Foreskin fibroblast (primary cell): ENCODE measurements around the genes REN and PPP1R15B.

- RRBS = 43% methylated on average over 4 of the region's 8 CpGs
Observed at GRCh38 chr1:203625464-203626279, 960 bp upstream of the ATP2B4 start.

DNA sequence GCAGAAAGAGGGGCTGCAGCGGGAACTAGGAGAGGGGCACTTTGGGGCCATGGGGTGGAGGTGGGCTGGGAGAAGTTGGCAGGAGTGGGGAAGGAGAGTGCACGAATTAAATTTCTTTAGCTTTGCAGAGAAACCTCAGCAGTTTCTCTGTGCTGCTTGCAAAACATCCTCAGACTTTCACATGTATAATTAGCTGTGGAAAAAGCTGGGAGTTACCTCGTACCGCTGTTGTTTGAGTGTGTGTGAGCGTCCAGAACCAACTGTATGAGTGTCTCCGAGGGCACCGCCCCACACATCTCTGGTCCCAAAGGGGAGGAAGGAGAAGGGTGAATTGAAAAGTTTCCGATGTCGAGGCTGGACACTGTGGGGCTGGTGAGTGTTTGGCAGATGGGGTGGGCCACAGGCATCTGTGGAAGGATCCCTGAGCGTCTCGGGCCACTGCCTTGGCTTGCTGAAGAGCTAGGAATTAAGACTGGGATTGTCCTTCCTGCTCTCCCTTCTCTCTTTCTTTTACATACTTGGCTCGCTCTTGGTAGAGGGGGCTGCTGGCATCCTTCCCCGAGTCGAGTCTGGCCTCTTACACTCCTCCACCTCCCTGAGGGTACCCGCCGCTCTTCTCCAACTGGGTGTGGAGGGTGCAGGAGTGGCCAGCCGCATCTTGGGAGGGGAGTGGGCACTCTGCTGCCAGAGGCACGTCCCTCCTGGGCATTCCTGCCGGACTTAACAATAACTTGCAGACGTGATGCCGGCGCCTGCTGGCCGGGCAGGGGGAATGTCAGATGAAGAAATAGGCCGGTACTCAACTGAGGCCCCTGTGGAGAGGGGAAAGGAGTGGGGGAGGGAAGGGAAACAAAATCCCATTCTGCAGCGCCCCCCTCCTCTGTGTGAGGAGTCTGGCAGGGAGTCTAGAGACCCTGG lies 1.3 kb downstream of the ATP2B4 start:
- RRBS = no CpG with 5 or more reads among the region's 25 CpGs

- RRBS = no CpG with 5 or more reads among the region's 1 CpG
Observed at GRCh38 chr1:203645021-203645490, 18.4 kb downstream of the ATP2B4 start.

DNA sequence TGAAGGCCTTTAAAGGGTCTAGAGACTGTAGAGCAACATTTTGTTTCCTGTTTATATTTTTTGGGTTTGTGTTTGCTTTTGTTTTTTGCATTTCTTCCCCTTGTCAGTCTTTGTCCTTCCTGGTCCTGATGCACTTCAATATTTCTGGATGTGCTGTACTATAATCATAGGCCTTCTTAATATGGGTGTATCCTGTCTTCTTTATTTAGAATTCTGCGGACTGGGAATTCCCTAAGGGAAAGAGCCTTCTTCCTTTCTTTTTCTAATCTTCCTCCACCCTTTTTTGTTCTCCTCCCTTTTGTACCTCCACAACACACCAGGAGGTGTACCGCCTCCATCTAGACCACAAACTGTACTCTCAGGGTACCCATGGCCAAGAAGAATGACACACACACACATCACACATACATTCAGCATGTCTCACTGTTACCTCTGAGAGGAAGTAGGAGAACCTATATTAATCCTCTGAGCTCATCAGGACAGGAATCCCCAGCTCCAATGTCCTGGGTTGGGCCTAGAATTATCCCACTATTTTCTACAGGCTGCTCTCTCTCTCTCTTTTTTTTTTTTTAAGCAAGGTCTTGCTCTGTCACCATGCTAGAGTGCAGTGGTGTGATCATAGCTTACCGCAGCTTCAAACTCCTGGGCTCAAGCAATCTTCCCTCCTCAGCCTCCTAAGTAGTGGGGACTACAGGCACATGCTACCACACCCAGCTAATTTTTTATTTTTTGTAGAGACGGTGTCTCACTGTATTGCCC lies 36.6 kb downstream of the ATP2B4 start:
- RRBS = no CpG with 5 or more reads among the region's 4 CpGs

DNA sequence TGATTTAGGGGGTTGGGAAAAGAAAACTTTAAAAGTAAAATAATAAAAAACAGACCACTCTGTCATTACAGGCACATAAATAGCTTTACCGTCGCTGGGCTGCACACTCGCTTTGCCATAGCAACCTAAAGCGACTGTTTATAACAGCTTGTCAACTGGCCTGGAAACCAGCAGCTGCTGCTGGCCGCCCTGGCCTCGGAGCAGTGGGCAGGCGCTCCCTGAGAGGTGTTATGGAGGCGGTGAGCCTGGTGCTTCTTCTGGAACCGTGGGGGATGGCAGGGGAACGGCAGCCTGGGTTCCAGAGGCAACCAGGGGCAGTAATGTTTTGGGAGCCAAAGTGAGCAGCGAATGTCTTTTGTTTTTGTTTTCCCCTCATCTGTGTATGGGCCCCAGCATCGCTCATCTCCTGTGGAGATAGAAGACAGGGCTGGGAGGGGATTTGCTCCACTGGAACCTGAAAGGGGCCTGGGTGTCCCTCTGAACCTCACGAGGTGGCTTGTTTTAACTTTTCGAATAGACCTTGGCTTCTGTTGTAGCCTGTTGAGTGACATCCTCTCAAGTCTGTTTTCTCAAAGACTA lies 45.8 kb downstream of the ATP2B4 start:
- RRBS = no CpG with 5 or more reads among the region's 14 CpGs

DNA sequence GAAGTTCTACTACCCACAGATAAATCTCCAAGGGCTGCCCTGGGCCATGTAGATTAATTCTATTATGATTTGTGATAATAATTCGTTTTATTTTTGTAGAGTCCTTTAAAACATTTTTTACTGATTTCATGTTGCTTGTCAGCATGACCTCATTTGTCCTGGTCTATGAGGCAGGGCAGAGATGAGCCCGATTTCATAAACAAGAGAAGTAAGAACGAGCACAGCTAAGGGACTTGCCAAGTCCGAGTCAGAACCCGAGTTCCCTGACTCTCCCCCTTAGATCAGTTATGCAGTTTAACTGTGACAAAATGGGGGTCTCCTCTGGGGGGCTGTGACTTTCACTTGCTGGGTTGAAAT lies 31.1 kb upstream of the SOX13 start:
- RRBS = no CpG with 5 or more reads among the region's 5 CpGs

GRCh38 chr1:204102026-204102707 lies 29.3 kb downstream of the SOX13 start:
- RRBS = no CpG with 5 or more reads among the region's 15 CpGs

- RRBS = no CpG with 5 or more reads among the region's 8 CpGs
Observed at GRCh38 chr1:204126830-204127468, 24.9 kb downstream of the ETNK2 start.

DNA sequence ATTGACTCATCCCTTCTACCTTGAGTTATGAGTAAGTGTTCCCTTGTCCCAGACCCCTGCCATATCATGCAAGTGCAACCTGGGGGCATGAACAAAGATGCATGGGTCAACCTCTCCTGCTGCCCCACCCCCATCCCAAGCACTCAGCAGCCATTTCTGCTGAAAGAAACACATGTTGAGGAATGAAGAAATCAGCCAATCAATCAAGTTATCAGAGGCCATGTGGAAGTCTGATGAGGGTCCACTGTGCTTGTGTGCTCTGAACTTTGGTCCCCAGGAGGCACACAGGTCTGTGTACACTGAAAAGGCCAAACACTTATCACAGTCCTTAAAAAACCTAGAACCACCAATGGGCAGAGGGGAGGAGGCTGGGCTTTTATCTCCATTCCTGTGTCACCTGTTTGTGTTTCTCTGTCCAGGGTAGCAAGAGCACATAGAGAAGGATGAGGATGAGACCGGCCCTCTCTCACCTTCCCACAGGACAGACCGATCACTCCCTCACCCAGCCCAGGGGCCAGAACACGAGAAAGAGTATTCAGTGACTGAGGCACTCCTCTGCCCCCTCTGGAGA lies 9.5 kb downstream of the ETNK2 start:
- RRBS = no CpG with 5 or more reads among the region's 3 CpGs

- RRBS = no CpG with 5 or more reads among the region's 7 CpGs
Observed at GRCh38 chr1:204150234-204150684, 1.6 kb downstream of the ETNK2 start.

DNA sequence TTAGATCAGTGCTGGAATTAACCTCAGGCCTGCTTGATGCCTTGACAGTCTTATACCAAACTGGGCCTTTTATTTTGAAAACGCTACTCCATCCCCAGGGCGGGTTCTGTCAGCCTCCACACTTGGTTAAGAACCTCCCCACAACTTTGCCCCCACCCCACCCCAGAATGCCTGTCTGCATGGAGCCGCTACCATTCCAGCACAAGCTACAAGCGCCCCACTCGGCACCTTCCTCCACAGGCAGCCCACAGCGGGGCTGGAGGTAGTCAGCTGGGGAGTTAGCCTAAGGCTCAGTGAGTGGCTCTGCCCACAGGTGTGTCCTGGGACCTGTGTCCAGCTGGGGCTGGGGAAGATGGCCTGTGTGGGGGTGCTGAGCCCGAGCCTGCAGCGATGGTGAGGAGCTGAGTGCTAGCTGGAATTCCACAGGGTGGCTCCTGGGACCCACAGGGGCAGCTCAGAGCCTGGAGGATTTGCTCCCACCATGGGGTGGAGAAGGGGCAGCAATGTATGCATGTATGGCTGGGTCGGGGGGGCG lies 1.1 kb downstream of the ETNK2 start:
- RRBS = no CpG with 5 or more reads among the region's 10 CpGs

DNA sequence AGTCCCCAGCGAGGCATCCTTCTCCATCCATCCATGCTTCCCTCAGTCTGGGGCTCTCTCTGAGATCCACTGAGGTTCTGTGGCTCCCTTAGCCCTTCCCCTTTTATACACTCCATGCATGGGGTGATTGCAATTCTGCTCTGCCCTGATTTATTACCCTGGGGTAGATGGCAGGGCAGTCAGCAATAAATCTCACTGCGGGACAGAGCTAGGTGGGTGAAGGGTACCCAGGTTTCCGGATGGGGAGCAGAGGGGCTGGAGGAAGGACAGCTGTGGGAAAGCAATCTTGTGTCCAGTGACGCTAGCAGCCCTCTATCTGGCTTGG lies at the start of gene REN:
REN (minus strand) TSS at position 79 of the 325 bp plus-strand sequence.
- RRBS = no CpG with 5 or more reads among the region's 4 CpGs

DNA sequence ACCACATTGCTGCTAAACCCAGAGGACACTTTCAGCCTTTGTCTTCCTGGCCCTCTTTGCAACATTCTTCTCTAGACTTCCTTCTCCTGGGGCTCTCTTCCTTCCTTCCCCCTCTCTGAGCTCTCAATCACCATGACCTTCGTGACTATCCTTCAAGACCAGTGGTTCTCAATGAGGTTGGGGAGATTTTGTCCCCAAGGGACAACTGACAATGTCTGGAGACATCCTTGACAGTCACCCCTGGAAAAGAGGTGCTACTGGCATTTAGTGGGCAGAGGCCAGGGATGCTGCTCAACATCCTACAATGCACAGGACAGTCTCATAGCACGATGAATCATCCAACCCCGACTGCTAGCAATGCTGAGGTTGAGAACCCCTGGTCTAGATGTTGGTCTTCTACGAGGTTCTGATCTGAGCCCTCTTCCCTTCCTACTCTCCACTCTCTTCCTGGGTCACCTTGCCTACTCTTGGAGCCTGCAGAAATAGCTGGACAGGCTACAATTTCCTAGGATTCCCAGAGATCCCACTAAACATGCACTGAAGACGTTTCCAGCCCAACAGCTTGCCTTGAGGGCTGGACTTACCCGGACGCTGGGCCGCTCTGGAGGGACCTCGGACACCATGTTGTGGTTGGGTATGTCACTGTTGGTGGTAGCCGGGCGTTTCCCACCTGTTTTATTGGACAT lies 59.4 kb upstream of the GOLT1A start:
- RRBS = 95% methylated on average over 5 of the region's 11 CpGs

DNA sequence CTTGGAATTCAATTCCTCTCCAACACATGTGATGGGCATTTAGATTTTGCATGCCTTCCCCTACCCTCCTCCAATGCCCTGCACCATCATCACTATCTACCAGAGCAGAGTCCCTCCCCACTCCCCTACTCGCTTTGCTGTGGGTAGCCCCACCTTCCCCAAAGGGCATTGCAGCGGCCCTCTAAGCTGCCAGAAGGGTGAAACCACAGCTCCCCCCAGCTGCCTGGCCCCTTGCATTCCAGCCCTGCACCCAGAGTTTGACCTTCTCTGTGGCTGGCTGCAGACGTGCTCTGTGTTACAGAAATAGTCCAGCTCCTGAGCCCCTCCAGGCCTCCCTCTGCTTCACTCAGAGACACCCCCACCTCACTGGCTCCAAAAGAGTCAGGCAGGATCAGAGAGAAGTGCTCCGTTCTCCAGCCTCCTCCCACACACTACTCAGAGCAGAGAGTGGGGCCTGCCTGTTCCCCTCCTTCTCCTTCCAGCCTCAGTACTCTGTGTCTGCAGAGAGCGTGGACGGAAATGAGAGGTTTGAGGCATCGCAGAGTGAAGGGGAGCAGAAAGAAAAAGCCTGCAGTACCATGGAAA lies 63.3 kb downstream of the PLEKHA6 start:
- RRBS = no CpG with 5 or more reads among the region's 7 CpGs

GRCh38 chr1:204358585-204359117 lies 1.1 kb downstream of the PLEKHA6 start:
- RRBS = no CpG with 5 or more reads among the region's 6 CpGs

GRCh38 chr1:204376849-204377640 lies 17.3 kb upstream of the PLEKHA6 start:
- RRBS = 0% methylated on average over 1 of the region's 19 CpGs

- RRBS = no CpG with 5 or more reads among the region's 3 CpGs
Observed at GRCh38 chr1:204389618-204390598, 21.7 kb downstream of the PPP1R15B start.

- RRBS = no CpG with 5 or more reads among the region's 3 CpGs
Observed at GRCh38 chr1:204394135-204394961, 17.3 kb downstream of the PPP1R15B start.

DNA sequence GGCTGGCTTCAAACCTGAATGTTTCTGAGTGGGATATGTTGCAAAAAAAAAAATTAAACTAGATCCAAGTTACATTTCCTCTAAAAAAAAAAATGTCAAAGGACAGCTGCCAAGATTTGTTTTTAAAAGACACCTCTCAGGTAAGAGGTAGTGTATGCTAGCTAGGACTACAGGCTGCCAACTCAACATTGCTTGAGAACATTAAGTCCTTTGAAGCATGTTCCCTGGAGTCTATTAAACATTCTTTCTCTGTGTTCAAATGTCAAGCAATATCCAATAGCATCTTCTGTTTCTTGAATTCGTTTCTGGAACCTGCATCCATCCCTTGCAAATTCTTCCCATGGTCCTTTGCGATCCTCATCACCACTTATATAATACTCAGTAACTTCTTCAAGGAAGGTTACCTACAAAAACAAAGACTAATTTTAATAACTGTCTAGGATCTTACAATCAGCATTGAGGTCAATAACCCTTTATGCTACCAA lies 5.7 kb downstream of the PPP1R15B start:
- RRBS = no CpG with 5 or more reads among the region's 2 CpGs

DNA sequence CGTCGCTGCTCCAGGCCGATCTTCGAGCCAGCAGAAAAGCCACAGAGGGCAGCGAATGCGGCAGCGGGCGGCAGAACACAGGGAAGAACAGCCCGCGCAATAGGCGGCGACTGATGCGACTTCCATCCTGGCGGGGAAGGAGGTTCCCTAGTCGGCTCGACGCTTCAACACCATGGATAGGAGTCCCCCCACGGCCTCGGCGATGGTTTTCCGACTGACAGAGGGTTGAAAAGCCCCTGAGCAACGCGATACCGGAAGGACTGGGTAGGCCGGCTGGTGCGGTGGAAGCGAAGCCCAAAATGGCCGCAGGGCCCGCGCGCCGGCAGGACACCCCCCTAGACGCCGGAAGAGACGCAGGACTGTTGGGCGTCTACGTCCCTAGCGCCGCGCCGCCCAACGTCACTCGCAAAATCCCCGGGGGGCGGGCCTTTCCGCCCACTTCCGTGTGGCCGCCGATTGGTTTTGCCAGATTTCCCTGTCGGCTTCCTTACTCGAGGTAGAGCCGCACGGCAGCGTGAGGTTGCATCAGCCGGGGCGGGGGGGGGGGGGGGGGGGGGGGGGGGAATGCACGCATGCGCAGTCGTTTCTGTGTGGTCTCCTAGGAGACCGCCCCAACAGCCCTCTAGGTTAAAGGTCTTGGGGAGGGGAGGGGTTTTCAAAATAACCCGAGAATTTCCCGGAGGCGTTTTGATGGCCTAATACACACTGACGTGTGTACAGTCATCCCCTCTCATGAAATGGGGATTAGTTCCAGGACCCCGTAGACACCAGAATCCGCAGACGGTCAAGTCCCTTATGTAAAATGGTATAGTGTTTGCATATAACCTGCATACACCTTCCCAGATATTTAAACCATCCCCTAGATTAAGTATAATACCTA lies at the start of gene PPP1R15B:
PPP1R15B (minus strand) TSS at position 301 of the 880 bp plus-strand sequence.
- RRBS = 1% methylated on average over 26 of the region's 67 CpGs